Penis (tissue), 1 donor: ENCODE data around the genes TOR2A and CDK9.

GRCh38 chr9:127449325-127450352 lies 1.6 kb downstream of the RPL12 start:
- PRO-cap = no peak

GRCh38 chr9:127450353-127451177 lies 641 bp downstream of the RPL12 start:
- PRO-cap = bidirectional peak, plus-strand start at chr9:127450971, minus-strand start at chr9:127450895

GRCh38 chr9:127451713-127452693 lies 693 bp downstream of the LRSAM1 start:
- PRO-cap = unidirectional peak, minus-strand start at chr9:127452094; unidirectional peak, minus-strand start at chr9:127452195

- PRO-cap = unidirectional peak, plus-strand start at chr9:127521646
Observed at GRCh38 chr9:127521336-127521729, 47.5 kb downstream of the NIBAN2 start.

- PRO-cap = unidirectional peak, minus-strand start at chr9:127558194
Observed at GRCh38 chr9:127557907-127558590, 10.8 kb downstream of the NIBAN2 start.

- PRO-cap = no peak
Observed at GRCh38 chr9:127561035-127561302, 7.9 kb downstream of the NIBAN2 start.

DNA sequence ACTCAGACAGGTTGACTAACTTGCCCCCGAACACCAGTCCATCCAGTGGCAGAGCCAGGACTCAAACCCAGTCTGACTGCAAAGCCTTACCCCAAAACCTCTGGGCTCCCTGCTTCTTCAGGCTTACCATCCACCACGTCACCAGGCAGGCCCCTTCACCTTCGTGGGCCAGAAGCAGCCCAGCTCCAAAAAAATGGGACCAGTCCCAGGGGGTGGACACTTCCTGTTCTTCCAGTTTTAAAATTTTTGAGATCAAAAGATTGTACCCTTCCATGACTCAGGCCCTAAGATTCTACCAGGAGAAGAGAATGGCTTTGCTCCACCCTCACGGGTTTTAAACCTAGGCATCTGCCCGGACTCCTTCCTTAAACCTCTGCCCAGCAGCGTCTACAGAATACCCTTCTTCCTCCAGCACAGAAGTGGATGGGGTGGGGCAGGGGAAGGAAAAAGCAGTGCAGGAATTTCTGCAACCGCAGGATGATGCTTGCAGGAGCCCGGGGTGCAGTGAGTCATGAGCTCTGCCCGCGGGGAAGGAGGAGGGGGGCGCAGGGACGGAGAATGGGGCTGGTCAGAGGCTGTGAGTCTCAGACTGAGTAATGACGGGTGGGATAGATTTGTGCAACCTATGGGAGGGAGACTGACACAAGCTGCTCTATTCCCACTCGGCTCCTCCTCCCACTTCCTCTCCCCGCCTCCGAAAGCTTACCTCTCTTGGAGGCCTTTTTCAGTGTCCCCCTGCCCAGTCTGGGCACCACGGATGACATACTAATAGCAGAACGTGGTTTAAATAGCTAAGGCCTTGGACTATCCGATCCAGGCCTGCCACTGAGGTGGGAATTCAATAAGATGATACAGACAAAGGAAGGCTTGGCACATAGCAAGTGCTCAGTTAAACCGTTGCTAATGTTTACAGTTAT lies 7.1 kb downstream of the NIBAN2 start:
- PRO-cap = bidirectional peak, plus-strand start at position 368 of the sequence, minus-strand start at position 389 of the sequence

- PRO-cap = unidirectional peak, minus-strand start at chr9:127570102
Observed at GRCh38 chr9:127569881-127570483, 1.1 kb upstream of the NIBAN2 start.

- PRO-cap = bidirectional peak, plus-strand start at chr9:127735125, minus-strand start at chr9:127735074; bidirectional peak, plus-strand start at chr9:127735549, minus-strand start at chr9:127735294
Observed at GRCh38 chr9:127734947-127735816, at the start of gene TOR2A. Gene TOR2A (minus strand): TSS chr9:127735294.

- PRO-cap = no peak
Observed at GRCh38 chr9:127763662-127764769, 14.4 kb downstream of the SH2D3C start.

DNA sequence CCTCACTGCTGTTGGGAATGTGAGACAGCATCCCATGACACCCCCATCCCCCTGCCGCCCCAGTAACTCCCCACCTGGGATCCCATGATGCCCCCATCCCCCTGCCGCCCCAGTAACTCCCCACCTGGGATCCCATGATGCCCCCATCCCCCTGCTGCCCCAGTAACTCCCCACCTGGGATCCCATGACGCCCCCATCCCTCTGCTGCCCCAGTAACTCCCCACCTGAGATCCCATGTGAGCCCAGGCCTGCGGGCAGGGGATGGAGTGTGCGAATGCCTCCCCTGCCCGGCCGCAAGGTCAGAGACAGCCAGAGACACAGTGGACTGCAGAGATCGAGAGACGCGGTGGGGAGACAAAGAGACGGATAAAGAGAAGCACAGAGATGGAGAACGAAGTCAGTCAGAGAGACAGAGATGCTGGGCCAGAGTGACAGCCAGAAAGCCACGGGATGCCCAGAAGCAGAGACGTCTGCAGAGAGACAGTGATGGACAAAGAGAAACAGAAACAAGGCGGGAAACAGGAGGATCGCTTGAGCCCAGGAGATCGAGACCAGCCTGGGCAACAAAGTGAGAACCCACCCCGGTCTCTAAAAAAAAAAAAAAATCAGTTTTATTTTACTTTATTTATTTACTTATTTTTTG lies 981 bp downstream of the SH2D3C start:
- PRO-cap = no peak

- PRO-cap = bidirectional peak, plus-strand start at chr9:127786045, minus-strand start at chr9:127785952; bidirectional peak, plus-strand start at chr9:127786497, minus-strand start at chr9:127786365
Observed at GRCh38 chr9:127785845-127786885, at the start of gene CDK9. Gene CDK9 (plus strand): TSS chr9:127786034.

GRCh38 chr9:127798432-127798891 lies 4.2 kb upstream of the FPGS start:
- PRO-cap = no peak

GRCh38 chr9:127809472-127810396 lies 7.1 kb downstream of the FPGS start:
- PRO-cap = no peak

DNA sequence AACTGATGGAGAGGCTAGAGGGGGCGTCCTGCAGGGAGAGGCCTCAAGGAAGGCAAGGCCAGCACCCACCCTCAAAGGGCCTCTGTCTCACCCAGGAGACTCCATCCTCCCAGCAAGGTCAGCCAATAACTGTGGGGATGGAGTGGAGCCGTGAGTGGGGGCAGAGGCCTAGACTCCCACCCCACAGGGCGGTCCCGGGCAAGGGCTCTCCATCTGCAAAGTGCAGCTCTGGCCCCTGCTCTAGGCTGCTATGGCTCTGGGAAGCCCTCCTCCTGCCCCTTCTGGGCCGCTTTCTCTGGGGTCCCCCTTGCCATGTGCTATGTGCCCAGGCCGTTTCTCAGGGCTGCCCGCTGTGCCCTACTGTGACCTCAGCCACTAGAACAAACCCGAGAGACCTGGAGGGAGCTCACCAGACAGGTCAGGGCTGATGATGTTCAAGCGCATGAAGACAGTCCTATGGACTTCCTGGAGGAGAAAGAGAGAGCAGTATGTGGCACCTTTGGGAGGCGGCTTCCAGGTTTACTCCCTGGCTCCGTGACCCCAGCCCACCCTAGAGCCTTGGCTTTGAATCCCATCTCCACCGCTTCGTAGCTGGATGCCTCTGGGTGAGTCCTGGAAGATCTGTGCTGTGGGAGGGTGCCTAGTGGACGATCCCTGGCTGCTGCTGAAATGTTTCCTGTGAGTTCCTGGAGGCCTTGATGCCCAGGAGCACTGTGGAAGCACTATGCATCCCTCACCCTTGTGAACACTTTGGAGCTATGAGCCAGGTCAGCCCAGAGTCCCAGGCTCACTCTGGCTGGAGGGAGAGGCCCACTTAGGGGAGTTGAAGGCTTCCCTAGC lies 14.3 kb downstream of the FPGS start:
- PRO-cap = no peak

DNA sequence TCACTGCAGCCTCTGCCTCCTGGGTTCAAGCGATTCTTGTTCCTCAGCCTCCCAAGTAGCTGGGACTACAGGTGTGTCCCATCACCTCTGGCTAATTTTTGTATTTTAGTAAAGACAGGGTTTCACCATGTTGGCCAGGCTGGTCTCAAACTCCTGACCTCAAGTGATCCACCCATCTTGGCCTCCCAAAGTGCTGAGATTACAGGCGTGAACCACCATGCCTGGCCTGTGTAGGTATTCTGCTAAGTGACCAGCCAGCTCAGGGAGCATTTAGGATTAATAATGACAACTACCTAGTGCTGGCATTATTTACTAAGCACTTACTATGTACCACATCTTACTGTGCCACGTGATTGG lies 21.1 kb downstream of the FPGS start:
- PRO-cap = no peak

- PRO-cap = bidirectional peak, plus-strand start at chr9:127828620, minus-strand start at chr9:127828535
Observed at GRCh38 chr9:127828020-127829140, 25.7 kb downstream of the FPGS start.

DNA sequence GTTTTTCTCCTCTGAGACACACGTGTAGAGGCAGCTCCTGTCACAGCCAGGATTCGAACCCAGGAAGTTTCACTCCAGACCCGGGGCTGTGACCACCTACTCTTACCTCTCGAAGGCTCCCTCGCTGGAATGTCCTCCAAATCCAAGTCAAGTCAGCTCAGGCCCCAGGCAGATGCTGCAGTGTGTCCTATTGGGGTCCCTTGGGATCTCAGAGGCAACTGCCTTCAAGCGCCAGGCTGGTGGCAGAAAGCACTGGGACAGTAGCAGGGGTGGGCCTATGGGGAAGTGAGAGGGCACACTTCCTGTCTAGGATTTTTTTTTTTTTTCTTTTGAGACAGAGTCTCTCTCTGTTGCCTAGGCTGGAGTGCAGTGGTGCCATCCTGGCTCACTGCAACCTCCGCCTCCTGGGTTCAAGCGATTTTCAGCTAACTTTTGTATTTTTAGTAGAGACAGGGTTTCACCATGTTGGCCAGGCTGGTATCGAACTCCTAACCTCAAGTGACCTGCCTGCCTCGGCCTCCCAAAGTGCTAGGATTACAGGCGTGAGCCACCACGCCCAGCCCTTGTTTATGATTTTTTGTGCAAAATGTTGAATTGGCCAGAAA lies 876 bp upstream of the ST6GALNAC4 start:
- PRO-cap = no peak

GRCh38 chr9:127949679-127950154 lies 12.1 kb upstream of the DPM2 start:
- PRO-cap = no peak

GRCh38 chr9:127990759-127991640 lies 10.2 kb upstream of the EEIG1 start:
- PRO-cap = no peak